Peyer's patch (tissue), 4 donors: ENCODE measurements around the genes ANGPTL4 and ZNF414.

DNA sequence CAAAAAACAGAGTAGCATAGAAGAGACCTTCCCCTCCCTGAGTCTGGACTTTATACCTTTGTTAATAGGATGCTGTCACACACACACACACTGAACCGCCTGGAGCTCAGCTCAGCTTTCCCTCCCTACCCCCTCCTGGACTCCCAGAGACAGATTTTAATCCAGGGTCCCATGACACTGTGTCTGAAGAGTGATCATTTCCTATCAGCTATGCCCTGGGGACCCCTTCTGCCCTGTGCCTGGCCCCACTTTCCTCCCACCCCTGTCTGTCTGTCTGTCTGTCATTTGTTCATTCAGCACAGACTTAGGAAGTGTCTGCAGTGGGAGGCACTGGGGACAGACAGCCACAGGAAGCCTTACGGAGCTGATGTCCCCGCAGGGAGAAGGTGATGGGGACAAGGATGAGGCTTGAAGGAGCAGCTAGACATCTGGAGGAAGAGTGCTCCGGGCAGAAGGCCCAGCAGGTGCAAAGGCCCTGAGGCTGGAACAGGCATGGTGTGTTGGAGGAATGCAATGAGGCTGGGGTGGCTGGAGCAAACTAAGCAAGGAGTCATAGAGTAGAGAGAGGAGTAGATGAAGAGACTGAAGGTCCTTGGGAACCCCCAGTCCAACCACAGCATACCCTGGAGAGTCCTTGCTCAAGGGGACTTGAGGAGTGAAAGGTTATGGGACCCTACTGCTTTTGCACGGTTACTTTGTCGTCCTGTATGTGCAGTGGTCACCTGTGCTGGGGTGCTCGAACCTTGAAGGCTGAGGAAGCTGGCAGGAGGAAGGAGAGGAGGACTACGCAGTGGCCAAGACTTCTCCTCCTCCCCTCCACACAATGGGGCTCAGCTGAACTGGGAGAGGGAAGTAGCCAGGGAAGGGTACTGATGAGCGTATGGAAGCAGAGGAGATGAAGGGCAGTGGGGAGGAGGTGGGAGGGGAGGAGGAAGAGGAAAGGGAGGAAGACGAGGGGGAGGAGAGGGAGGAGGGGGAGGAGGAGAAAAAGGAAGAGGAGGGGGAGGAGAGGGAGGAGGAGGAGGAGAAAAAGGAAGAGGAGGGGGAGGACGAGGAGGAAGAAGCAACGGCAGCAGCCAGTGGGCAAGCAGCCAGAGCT, 5.2 kb downstream of the CERS4 start:
- PRO-cap, result no peak
- RAMPAGE, long total RNA, 4 experiments, result start-site peak on the plus strand in 1 of 4 experiments, centred at position 678 of the sequence, 7 reads per replicate

- PRO-cap, result no peak
- RAMPAGE, long total RNA, 4 experiments, result no peak in any of the 4 experiments
Observed at GRCh38 chr19:8316331-8316867, 4.8 kb downstream of the NDUFA7 start.

DNA sequence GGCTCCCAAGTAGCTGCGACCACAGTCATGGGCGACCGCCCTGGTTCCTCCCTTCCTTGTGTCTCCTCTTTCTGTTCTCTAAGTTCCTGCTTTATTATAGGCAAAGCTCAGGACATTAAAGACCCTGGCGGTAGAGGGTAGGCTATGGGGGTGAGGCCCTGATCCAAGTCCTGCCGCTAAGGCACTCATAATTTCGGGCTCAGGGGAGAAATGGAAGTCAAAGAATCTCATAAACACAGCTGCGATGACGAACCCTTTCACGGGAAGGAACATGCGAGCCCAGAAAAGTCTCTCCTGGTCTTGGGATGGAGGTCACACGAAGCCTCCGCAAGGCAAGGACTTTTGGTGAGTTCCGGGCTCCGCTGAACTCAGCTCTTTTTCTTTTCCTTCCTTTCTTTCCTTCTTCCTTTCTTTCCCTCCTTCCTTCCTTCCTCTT, 919 bp upstream of the ANGPTL4 start:
- PRO-cap, result no peak
- RAMPAGE, long total RNA, 4 experiments, result no peak in any of the 4 experiments

GRCh38 chr19:8364067-8364874, at the start of gene ANGPTL4:
ANGPTL4 (plus strand) TSS chr19:8364155.
- PRO-cap, result bidirectional peak, plus-strand start at chr19:8364156, minus-strand start at chr19:8364021; unidirectional peak, minus-strand start at chr19:8364383; unidirectional peak, minus-strand start at chr19:8364433; unidirectional peak, minus-strand start at chr19:8364673
- RAMPAGE, long total RNA, 4 experiments, result start-site peak on the plus strand in 4 of 4 experiments, at chr19:8364148-8364540 at its widest, 13 to 94 reads per replicate

- PRO-cap, result no peak
- RAMPAGE, long total RNA, 4 experiments, result no peak in any of the 4 experiments
Observed at GRCh38 chr19:8373841-8374521, 10.0 kb downstream of the ANGPTL4 start.

- PRO-cap, result no peak
- RAMPAGE, long total RNA, 4 experiments, result no peak in any of the 4 experiments
Observed at GRCh38 chr19:8451381-8451822, 6.6 kb downstream of the HNRNPM start.

GRCh38 chr19:8475343-8476662, 26.6 kb downstream of the PRAM1 start:
- PRO-cap, result no peak
- RAMPAGE, long total RNA, 4 experiments, result no peak in any of the 4 experiments

DNA sequence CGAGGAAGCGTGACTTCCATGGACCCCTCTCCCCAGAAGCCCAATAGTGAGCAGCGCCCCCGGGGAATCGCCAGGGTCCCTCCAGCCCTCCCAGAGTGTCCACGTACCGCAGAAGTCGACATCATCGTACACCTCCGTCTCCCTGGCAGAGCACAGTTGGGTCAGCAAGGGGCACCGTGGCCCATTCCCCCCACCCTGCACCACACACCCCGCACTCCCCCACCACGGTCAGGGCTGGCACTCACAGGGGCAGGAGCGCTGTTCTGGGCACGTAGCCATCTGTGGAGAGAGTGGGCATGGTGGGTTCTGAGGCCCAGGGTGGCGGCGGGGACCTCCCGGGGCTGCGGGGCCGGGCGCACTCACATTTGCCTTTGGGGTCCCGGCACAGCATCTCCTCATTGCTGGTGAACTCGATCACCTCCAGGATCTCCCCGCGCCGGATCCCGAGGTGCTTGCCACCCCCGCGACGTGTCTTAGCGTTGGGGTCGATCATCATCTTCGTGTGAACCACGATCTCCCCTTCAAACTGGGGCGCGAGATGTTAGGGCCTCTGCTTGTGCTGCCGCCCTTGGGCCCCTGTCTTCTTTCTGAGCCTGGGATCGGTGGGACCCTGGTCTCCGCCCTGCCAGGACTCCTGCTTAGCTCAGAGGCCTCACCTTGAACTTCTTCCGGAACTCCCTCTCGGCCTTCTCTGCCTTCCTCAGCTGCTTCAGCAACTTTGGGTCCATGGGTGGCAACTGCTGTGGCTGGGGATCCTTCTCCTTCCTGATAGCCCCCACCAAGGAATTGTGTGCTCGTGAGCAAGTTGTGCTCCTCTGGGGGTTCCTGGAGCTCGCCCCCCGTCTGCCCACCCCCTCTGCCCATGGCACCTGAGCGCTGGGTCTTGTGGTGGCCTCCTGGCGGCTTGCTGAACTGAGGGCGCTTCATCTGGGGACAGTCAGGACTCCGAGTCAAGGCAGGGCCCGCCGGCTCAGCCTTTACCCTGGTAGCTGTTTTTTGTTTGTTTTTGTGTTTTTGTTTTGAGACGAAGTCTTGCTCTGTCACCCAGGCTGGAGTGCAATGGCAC, 11.9 kb downstream of the PRAM1 start:
- PRO-cap, result no peak
- RAMPAGE, long total RNA, 4 experiments, result no peak in any of the 4 experiments

GRCh38 chr19:8511723-8512561, 2.0 kb downstream of the ZNF414 start:
- PRO-cap, result no peak
- RAMPAGE, long total RNA, 4 experiments, result no peak in any of the 4 experiments

DNA sequence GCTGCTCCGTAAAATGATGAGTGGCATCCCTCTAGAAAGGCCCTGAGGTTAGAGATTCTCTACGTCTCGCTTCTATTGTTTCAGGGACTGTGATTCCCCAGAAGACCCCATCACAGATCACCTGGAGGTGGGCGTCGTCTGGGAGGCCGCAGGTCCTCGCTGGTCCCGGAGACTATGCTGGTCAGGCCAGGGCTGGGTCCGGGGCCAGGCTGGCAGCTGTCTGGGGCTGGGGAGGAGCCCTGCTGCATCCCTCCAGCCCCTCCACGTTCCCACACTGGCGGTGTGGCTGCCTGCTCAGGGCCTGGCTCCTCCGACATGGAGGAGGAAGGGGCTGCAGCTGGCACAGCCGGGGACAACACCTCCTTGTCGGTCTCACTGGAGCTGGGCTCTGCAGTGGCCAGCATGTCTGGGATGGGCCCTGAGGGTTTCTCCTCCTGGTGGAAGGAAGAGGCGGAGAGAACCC, 1.0 kb downstream of the ZNF414 start:
- PRO-cap, result no peak
- RAMPAGE, long total RNA, 4 experiments, result start-site peak on the minus strand in 2 of 4 experiments, centred at positions 289 to 290 of the sequence, 7 to 17 reads per replicate

DNA sequence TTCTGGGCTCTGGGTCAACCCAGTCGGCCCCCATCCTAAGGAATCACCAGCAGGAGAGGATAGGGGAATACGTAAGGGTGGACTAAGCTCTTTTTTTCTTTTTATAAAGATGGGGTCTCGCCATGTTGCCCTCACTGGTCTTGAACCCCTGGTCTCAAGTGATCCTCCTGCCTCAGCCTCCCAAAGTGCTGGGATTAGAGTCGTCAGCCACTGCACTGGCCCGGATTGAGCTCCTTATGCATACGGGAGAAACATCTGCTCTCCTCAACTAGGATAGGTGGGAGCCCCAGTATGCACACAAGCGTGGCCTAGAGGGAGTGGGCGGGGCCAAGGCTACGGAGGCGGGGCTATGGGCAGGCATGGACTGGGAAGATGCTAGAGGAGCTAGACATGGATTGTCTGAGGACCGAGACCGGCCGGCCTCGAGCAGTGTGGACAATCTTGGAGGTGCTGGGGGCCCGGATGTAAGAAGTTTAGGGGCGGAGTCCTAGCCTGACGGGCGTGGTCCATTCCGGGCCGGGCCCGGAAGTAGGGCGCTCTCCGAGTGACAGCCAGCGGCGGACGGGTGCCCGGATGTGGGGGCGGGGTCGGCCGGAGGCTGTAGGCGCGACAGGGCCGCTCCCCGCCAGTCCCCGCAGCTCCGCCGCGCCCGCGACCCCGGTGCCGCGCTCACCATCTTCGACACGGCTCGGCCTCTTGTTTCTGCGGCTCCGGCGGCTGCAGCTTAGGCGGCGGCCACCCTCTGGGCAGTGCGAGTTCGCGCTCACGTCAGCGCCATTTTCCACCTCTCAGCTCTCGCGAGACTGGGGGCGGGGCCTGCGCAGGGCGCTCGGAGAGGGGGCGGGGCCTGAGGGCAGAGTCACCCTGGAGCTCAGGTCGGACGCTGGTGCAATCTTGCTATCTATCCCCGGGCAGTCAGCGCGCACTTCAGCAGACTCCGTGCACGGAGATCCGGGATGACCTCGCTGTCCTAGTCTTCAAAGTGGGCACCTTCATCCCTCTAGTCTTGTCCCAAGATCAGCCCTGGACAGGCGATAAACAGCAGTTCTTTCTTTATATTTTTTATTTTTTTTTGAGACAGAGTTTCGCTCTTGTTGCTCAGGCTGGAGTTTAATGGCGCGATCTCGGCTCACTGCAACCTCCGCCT, at the start of gene ZNF414:
ZNF414 (minus strand) TSS at position 797 of the 1,147 bp plus-strand sequence.
- PRO-cap, result unidirectional peak, plus-strand start at position 391 of the sequence; bidirectional peak, plus-strand start at position 576 of the sequence, minus-strand start at position 437 of the sequence; bidirectional peak, plus-strand start at position 856 of the sequence, minus-strand start at position 797 of the sequence
- RAMPAGE, long total RNA, 4 experiments, result start-site peak on the minus strand in 4 of 4 experiments, centred at positions 787 to 798 of the sequence, 15 to 110 reads per replicate

DNA sequence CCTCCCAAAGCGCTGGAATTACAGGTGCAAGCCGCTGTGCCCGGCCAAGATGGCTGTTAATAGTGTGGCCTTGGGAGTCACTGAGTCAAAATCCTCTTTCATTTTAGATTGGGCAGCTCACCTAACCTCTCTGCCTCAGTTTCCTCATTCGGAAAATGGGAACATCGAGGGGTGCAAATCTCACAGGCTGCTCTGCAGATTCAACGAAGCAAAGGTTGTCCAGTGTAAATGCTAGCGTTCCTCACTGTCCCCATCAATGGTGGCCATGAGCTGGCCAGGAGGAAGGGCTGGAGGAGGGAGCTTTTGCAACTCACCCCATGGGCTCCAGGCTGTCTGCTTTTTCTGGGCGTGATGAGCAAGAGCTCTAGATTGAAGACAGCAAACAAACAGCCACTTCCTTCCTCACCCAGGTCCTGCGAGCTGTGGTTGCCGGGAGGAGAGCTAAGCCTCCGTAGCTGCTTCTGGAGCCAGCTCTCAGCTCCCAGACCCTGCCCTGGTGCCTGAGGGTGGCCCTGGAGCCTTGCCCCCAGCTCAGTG, 6.4 kb downstream of the MYO1F start:
- PRO-cap, result bidirectional peak, plus-strand start at position 409 of the sequence, minus-strand start at position 344 of the sequence
- RAMPAGE, long total RNA, 4 experiments, result no peak in any of the 4 experiments

DNA sequence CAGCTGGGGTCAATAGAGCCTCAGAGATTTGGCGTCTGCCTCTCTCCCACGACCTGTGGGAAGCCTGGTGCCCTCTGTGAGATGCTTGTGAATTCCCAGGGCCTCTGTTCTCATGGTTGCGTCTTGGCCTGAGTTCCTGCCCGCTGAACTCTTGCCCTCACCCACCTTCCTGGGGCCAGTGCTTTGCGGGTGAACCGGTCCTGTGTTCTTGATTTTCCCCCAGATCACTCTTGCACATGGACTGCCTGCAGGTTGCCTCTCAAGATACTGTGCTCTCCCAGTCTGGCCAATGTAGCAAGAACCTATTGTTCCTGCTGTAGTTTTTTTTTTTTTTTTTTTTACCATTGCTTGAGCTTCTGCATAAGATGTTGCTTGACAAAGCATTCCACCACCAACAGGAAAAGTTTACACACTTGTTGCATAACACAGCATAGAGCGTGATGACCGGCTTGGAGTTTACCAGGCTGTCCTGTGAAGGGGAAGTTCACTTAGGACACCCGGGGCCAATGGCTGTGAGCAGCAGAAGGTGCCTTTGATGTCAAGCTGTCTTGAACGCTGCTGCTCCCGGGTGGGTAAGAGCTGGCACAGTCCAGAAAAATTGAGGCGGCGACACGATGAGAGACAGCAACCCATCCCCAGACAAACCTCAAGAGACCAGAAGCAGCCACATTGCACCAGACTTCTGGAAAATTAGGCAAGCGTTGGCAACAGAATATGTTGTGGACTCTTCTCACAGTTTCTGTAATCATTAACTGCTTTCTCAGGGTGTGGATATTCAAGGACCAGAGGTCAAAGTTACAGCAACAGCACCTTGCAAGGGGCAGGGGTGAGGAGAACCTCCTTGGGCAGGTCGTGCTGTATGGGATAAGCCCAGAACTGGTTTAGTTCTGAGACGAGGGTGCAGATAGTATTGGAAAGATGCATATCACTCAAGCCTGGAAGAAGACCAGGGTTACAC, 9.8 kb downstream of the NFILZ start:
- PRO-cap, result no peak
- RAMPAGE, long total RNA, 4 experiments, result no peak in any of the 4 experiments

GRCh38 chr19:8831557-8832156, 447 bp downstream of the ZNF558 start:
- PRO-cap, result no peak
- RAMPAGE, long total RNA, 4 experiments, result no peak in any of the 4 experiments

DNA sequence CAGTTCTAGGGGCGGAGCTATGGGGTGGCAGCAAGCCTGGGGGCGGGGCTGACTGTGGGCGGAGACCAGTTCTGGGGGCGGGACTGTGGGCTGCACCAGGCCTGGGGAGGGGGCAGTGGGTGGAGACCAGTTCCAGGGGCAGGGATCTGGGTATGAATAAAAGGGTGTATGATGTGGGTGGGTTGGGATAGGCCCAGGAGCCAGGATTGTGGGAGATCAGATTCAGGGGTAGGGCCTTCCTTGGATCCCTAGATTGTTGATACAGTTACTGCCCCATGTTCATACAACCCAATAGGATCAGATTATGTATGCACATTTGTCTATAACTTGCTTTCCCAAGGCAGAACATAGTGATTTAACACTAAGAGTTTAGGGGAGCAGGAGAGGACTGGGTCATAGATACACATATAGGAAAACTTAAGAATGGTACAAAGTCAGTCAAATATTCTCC, 795 bp downstream of the MBD3L1 start:
- PRO-cap, result no peak
- RAMPAGE, long total RNA, 4 experiments, result no peak in any of the 4 experiments

DNA sequence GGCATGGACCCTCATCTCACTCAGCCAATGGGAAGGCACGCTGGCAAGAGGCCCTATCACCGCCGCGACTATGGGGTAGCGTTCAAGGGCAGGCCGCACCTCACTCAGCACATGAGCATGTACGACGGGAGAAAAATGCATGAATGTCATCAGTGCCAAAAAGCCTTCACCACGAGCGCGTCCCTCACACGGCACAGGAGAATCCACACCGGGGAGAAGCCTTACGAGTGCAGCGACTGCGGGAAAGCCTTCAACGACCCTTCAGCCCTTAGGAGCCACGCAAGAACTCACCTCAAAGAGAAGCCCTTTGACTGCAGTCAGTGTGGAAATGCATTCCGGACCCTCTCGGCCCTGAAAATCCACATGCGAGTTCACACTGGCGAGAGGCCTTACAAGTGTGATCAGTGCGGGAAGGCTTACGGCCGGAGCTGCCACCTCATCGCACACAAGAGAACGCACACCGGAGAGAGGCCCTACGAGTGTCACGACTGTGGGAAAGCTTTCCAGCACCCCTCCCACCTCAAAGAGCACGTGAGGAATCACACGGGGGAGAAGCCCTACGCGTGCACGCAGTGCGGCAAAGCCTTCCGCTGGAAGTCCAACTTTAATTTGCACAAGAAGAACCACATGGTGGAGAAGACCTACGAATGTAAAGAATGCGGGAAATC, 18.5 kb upstream of the OR7D2 start:
- PRO-cap, result no peak
- RAMPAGE, long total RNA, 4 experiments, result no peak in any of the 4 experiments

DNA sequence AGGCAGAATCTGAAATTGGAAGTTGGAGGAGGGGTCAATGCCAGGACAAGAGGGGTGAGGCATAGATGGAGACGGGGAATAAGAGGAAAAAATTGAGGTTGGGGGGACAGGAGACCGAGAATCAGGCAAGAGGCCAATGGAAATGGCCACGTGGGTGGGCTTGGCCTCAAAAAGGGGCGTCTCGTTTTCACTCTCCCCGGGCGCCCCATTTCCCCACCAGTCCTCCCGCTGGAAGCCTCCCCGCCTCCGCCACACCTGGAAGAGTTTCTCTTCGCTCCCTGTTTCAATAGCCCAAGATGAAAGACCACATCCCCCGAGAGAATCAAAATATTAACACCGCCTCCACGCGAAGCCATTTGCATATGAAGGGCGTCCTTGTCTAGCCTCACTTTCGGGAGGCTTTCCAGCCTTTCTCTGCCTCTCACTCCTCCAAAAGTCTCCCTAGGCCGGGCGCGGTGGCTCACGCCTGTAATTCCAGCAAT, 627 bp upstream of the OLFM2 start:
- PRO-cap, result no peak
- RAMPAGE, long total RNA, 4 experiments, result no peak in any of the 4 experiments

GRCh38 chr19:10000140-10000731, 10.1 kb downstream of the COL5A3 start:
- PRO-cap, result no peak
- RAMPAGE, long total RNA, 4 experiments, result no peak in any of the 4 experiments

DNA sequence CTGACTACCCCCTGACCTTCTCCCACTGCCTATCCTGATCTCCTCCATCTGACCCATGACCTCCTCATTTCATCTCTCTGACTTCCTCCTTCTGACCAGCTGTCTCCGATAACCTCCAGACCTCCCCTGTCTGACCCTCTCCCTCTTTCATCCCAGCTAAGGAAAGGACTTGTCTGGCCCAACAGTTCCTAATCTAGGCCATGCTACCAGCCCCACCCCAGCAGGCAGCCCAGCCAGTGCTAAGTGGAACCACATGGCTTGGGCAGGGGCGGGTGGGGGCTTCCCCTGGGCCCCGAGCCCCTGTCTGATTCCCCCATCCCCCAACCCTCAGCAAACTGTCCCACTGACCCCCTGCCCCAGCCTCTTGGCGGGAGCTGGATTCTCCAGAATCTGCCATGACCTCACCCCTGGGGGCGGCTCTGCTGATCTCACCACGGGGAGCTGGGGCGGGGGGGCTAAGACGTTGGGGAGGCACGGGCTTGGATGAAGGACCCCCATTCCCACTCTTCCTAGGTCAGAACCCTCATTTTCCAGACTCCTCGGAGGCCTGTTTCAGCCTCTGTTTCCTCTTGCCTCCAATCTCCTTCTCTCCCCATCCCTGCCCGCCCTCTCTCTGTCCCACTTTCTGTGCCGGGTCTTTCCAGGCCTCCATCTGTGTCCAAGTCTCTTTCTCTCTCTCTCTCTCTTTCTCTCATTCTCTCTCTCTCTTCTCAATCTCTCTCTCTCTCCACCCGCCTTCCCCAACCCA, 2.9 kb downstream of the COL5A3 start:
- PRO-cap, result no peak
- RAMPAGE, long total RNA, 4 experiments, result no peak in any of the 4 experiments

DNA sequence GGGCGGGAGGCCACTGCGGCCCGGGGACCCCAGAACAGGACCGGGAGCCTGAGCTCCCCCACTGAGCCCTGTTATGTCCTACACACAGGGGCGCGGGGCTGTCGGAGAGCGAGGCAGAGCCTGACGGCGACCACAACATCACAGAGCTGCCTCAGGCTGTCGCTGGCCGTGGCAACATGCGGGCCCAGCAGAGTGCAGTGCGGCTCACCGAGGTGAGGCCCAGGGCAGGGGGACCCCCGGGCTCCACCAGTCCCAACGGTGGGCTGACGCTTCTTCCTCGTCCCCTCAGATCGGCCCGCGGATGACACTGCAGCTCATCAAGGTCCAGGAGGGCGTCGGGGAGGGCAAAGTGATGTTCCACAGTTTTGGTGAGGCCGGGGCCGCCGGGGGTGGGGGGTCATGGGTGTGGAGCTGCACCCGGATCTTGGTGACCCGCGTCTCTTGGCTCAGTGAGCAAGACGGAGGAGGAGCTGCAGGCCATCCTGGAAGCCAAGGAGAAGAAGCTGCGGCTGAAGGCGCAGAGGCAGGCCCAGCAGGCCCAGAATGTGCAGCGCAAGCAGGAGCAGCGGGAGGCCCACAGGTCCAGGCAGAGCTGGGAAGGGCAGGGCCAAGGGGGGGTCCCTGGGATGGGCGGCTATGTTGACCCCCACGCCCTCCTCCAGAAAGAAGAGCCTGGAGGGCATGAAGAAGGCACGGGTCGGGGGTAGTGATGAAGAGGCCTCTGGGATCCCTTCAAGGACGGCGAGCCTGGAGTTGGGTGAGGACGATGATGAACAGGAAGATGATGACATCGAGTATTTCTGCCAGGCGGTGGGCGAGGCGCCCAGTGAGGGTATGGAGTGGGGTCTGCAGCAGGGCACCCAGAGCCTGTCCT, 1.2 kb upstream of the P2RY11 start:
- PRO-cap, result no peak
- RAMPAGE, long total RNA, 4 experiments, result no peak in any of the 4 experiments